Cardiac ventricle fibroblast (primary cell): Measurements from ENCODE around the gene PTPRC.

DNA sequence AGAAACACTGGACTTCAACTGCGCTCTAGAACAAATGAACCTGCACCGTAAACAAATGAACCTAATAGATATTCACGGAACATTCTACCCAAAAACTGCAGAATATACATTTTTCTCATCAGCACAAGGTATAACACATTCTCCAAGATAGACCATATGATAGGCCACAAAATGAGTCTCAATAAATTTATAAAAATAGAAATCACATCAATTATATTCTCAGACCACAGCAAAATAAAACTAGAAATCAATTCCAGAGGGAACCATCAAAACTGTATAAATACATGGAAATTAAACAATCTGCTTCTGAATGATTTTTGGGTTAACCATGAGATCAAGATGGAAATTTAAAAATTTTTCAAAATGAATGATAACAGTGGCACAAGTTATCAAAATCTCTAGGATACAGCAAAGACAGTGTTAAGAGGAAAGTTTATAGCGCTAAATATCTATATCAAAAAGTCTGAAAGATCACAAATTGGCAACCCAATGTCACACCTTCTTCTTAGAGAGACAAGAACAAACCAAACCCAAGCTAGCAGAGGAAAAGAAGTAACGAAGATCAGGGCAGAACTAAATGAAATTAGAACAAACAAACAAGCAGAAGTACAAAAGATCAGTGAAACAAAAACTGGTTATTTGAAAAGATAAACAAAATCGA lies 59.3 kb downstream of the NEK7 start:
- RAMPAGE, long total RNA = no peak

- RAMPAGE, long total RNA = no peak
Measured at GRCh38 chr1:198234325-198235092, 77.7 kb downstream of the NEK7 start.

- RAMPAGE, long total RNA = no peak
Measured at GRCh38 chr1:198282610-198283496, 126.1 kb downstream of the NEK7 start.

GRCh38 chr1:198320004-198321152 lies 163.6 kb downstream of the NEK7 start:
- RAMPAGE, long total RNA = no peak

- RAMPAGE, long total RNA = no peak
Measured at GRCh38 chr1:198622444-198622957, 16.3 kb upstream of the PTPRC start.

- RAMPAGE, long total RNA = no peak
Measured at GRCh38 chr1:198638739-198639346, at the start of gene PTPRC. Gene PTPRC, plus strand, starts transcription at chr1:198639040.

DNA sequence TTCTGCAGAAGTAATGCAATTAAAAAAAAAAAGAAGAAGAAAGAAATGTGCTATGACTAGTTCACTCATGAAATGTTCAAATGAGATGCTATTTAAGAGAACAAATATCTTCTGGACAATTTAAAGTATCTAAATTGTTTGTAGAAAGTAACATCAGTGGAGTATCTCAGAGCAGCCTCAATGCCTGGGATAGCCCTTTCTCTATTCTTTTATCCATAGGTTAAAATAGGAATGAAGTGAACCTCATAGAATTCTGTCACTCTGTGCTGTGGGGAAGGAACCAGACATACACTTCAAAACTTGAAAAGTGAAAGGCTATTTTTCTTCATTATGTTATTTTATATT lies 74.7 kb downstream of the PTPRC start:
- RAMPAGE, long total RNA = no peak

GRCh38 chr1:198934510-198935138 lies 295.8 kb downstream of the PTPRC start:
- RAMPAGE, long total RNA = no peak

- RAMPAGE, long total RNA = no peak
Measured at GRCh38 chr1:200039184-200040006, 11.9 kb downstream of the NR5A2 start.

GRCh38 chr1:200296140-200296704 lies 113.6 kb downstream of the ZNF281 start:
- RAMPAGE, long total RNA = no peak

DNA sequence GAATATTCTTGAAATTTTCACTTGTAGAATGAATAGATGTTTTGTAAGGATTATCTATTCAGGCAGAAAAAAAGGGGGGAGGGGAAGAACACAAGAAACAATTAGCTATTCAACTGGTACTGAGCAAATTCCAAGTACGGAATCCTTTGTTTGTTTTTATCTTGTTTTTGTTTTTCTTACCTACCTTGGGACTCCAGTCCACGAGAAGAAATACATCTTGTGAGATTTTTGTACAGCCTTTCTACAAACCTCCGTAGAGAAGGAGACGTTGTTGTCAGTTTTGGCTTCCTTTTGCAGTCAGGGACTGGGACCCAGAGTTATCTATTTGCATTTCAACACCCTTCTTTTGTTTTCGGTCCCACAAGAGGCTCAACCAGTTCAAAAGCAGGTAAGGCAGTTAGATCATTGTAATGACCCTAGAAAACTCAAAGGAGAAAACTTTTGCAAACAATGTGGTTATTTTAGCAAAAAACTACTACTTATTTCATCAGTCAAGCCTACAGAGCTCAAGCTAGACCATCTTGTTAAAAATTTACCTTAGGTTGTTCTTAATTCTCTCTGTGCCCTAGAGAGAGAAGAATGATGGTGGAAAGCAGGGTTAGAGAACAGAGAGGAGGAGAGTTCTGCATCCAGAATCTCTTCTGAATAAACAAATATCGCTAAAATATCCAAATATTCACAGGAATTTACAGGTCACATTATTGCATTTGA lies 35.9 kb downstream of the ZNF281 start:
- RAMPAGE, long total RNA = no peak

- RAMPAGE, long total RNA = no peak
Measured at GRCh38 chr1:200738580-200738768, 219 bp upstream of the CAMSAP2 start.

DNA sequence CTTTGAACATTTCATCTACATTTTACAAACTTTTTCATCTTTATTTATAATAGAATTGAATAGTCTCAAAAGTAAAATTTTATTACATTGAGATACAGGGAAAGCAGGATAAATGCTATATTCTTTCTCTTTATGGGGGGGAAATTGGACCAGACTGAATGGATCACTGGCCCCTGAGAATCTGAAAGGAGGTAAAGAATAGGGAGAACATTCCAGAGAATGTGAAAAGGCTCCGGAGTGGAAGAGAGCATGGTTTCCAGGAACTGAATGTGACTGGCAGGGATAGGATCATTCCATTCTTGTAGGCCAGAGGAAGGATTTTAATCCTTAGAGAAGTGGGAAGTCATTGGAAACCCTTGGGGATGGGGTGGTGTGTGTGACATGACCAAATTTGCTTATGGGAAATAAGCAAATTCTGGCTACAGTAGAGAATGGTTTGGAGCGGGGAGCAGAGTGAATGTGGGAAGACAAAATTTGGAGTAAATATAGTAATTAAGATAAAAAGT lies 11.0 kb downstream of the CAMSAP2 start:
- RAMPAGE, long total RNA = no peak

DNA sequence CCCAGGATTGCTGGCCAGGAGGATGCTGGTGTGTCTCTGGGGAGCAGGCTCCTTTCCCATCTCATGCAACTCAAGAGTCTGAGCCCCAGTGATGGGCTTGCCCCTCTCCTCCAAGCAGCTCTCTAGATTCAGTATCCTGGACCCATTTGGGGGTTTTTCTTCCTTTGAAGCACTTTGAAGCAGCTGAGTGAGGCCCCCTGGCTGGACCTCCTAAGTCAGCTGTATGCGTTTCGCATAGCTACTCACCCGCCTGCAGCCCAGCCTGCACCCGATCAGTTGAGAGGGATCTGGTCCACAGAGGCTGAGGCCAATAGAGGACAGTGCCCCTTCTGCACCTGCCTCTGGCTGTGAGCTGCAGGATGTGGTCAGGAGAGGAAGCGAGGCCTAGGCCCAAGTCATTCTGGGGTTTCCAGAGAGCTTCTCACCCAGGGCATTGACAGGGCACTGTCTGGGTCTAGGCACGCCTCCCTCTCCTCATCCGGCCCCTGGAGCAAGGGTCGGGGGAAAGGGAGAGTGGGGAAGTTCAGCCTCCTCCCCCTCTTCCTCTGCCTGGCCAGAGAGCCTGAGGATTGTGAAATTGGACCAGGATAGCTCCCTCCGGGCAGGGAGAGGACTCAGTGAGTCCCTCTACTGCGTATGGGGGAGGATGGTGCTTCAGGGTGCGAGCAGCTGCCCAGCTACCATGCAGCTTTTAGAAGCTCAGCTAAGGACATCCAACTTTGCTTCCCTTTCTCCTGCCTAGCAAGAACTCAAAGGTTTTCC lies 6.5 kb upstream of the INAVA start:
- RAMPAGE, long total RNA = no peak

- RAMPAGE, long total RNA = no peak
Measured at GRCh38 chr1:200890606-200891758, 3.7 kb upstream of the INAVA start.

GRCh38 chr1:200907603-200907944 lies 12.9 kb downstream of the INAVA start:
- RAMPAGE, long total RNA = no peak

- RAMPAGE, long total RNA = no peak
Measured at GRCh38 chr1:201002064-201002584, 21.4 kb downstream of the KIF21B start.

DNA sequence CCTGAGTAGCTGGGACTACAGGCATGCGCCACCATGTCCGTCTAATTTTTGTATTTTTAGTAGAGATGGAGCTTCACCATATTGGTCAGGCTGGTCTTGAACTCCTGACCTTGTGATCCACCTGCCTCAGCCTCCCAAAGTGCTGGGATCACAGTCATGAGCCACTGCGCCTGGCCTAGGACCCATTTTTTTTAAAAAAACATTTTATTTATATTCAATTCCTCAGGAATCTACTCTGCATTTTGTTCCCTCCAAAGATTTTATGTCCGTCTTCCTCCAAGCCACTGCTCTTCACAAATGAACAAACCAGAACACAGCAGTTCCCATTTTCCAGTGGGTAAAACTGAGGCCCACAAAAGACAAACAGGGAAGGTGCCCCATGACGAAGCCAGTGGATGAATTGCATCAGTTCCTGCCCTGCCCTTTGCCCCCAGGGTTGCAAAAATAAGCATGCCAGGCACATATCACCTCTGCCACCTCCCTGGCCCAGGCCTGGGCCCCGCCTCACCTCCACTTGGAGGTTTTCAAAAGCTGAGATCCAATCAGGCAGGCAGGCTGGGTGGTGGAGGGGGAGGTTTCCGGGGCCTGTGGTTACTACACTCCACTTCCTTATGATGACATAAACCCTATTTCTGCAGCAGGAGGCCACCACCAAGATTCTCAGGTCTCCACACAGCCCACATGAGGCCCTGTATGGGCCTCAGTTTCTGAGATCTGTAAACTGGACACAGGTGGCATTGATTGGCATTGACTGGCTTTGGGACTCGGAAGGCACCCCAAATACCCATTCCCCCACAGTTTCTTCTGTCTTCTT lies 4.2 kb downstream of the KIF21B start:
- RAMPAGE, long total RNA = no peak

- RAMPAGE, long total RNA = no peak
Measured at GRCh38 chr1:201114879-201115331, 2.7 kb upstream of the CACNA1S start.

- RAMPAGE, long total RNA = no peak
Measured at GRCh38 chr1:201183677-201184258, 6.9 kb upstream of the IGFN1 start.